A172 (cell line): ENCODE measurements around the genes SDK2, RPL38, DNAI2 and KIF19.

DNA sequence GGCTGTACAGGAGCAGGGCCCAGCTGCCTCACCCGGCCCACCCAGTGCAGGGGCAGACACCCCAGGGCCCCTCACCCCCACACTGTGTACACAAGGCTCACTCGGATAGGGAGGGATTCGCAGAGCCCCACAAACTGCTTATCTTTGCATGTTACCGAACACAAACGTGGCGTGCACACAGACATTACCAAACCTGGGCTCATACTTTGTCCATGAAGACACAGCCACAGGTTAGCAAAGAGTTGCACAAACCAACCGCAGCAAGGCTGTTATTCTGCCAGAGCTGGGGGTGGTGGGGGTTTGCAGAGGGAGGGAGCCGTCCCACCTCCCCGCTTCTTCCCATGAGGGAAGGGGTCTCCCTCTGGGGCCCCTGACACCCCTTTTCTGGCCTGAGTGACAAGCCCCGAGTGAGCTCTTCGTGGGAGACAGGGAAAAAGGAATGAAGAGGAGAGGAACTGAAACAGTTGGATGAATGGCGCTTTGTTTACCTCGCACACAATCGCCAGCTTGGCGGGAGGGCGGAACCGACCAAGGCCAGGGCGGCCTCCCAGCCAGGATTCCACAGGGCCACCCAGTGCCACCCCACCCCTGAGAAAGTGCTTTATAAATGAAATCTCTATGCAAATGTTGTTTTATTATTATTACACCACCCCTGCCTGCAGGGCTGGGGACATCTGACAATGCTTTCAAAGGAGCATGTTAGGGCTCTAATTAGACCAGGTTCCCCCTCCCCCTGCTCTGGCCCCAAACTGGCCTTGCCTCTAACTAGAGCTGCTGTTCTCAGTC is 487 bp upstream of the CPSF4L start:
- RAMPAGE, long total RNA, result no peak

- RAMPAGE, long total RNA, result no peak
Measured at GRCh38 chr17:73340082-73340733, 28.4 kb upstream of the CDC42EP4 start.

DNA sequence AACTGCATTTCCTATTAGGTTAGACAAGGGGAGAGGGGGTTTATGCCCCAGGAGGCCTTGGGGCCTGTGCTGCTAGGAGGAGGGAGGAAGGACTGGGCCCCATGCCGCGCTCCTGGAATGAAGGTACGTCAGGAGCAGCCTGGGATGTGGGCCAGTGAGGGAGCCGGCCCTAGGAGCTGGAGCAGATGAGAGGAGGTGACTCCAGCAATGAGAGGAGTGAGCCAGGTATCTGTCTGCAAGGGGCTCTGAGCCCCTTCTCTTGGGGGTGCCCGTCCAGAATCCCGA is 46.9 kb upstream of the CDC42EP4 start:
- RAMPAGE, long total RNA, result no peak

- RAMPAGE, long total RNA, result no peak
Measured at GRCh38 chr17:73566608-73567926, 77.2 kb downstream of the SDK2 start.

DNA sequence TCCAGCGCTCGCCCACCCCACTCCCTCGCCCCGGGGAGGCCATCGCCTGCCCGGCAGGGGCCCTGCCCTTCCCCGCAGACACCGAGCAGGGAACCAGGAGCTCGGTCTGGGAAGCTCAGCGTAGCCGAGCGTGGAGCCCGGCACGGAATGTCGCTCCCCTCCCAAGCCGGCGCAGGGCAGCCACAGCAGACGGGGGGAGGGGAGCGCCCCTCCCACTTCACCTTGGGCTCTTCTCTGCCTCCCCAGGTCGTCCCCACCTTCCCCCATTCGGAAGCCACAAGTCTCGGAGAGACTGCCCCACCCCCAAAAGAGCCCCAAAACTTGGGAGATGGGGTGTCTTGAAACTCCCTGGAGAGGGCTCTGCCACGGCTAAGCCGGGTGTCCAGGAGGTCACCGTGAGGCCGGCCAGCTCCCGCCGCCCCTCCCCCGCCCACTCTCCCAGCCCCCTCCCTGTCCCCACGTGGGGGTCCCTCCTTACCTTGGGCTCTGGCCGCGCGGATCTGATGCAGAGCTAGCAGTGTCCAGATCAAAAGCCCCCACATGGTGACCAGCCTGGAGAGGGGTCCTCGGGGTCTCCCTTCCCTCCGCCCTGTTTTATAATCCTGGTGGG is 593 bp downstream of the SDK2 start:
- RAMPAGE, long total RNA, result no peak

GRCh38 chr17:73644157-73645097 is at the start of gene SDK2:
TSS of gene SDK2 (minus strand) at chr17:73644445.
- RAMPAGE, long total RNA, result no peak

DNA sequence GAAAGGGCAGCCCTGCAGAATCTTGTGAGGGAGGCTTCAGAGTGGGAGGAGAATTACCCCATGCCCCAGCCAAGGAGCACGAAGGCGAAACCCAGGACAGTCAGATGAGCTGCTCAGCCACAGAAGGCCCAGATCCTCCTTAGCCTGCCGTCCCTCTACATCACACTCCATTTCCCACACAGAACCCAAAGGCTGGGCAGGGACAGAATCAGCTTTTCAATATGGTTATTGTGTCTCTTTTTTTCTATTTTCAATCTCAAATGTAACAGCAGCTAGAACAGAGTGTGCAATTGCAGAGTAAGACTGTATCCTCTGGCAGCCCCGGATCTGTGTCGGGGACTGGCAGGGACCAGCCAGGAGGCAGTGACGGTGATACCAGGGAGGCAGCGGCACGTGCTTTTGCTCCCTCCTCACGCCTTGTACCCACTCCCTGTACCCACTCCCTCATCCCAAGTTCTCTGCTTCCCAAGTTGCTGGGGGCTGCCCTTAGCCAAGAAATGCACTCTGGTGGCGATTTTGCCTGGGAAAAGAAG is 3.8 kb upstream of the SDK2 start:
- RAMPAGE, long total RNA, result no peak

- RAMPAGE, long total RNA, result no peak
Measured at GRCh38 chr17:73719518-73720635, 75.6 kb upstream of the SDK2 start.

- RAMPAGE, long total RNA, result no peak
Measured at GRCh38 chr17:73991142-73991539, 212.3 kb upstream of the RPL38 start.

GRCh38 chr17:74203148-74203829 is at the start of gene RPL38:
TSS of gene RPL38 (plus strand) at chr17:74203678.
- RAMPAGE, long total RNA, result start-site peak on the plus strand at chr17:74203659-74203723, 2,742 and 6,509 reads in 2 replicates

- RAMPAGE, long total RNA, result no peak
Measured at GRCh38 chr17:74212432-74212887, 911 bp upstream of the TTYH2 start.

GRCh38 chr17:74273960-74274557 is at the start of gene DNAI2:
TSS of gene DNAI2 (plus strand) at chr17:74274234.
- RAMPAGE, long total RNA, result no peak

- RAMPAGE, long total RNA, result no peak
Measured at GRCh38 chr17:74290177-74290715, 16.2 kb downstream of the DNAI2 start.

GRCh38 chr17:74324917-74325567 is 984 bp upstream of the KIF19 start:
- RAMPAGE, long total RNA, result no peak

DNA sequence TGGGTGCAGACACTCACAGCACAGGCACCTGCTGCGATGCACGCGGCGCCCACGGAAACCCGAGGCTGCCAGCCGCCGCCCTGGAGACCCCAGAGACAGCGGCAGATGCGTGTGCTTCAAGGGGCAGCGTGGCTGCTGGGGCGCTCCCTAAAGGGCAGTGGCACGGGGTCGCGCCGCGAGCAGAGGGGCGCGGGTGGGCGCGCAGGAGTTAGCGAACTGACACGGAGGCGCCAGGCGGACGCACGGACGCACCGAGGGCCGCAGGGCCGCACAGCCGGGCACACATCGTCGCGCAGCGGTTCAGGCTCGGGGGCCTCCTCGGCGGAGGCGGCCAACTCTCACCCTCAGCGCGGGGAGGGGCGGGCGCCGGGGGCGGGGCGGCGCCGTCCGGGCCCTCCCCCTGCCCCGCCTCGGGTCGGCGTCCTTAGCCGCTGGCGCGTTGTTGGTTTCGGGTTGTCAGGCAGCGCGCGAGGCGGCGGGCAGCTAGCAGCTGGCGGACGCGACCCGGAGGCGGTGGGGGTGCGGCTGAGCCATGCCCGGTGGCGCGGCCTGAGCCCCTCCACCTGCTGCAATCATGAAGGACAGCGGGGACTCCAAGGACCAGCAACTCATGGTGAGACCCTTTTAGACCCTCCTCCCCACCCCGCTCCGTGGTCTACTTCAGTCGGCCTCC is at the start of gene KIF19:
Gene KIF19 (plus strand): TSS at position 451 of the 673 bp plus-strand sequence.
- RAMPAGE, long total RNA, result no peak

GRCh38 chr17:74415909-74416375 is 15.9 kb upstream of the GPRC5C start:
- RAMPAGE, long total RNA, result no peak

DNA sequence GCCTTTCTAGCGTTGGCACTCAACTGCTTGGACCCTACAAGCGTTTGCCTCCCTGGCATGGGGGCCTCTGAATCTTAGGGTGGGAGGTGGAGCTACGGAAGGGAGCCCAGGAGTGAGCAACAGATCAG is 1.6 kb upstream of the GPRC5C start:
- RAMPAGE, long total RNA, result no peak

- RAMPAGE, long total RNA, result no peak
Measured at GRCh38 chr17:74449559-74450182, 16.8 kb upstream of the CD300A start.

GRCh38 chr17:74452948-74453598 is 13.4 kb upstream of the CD300A start:
- RAMPAGE, long total RNA, result no peak

DNA sequence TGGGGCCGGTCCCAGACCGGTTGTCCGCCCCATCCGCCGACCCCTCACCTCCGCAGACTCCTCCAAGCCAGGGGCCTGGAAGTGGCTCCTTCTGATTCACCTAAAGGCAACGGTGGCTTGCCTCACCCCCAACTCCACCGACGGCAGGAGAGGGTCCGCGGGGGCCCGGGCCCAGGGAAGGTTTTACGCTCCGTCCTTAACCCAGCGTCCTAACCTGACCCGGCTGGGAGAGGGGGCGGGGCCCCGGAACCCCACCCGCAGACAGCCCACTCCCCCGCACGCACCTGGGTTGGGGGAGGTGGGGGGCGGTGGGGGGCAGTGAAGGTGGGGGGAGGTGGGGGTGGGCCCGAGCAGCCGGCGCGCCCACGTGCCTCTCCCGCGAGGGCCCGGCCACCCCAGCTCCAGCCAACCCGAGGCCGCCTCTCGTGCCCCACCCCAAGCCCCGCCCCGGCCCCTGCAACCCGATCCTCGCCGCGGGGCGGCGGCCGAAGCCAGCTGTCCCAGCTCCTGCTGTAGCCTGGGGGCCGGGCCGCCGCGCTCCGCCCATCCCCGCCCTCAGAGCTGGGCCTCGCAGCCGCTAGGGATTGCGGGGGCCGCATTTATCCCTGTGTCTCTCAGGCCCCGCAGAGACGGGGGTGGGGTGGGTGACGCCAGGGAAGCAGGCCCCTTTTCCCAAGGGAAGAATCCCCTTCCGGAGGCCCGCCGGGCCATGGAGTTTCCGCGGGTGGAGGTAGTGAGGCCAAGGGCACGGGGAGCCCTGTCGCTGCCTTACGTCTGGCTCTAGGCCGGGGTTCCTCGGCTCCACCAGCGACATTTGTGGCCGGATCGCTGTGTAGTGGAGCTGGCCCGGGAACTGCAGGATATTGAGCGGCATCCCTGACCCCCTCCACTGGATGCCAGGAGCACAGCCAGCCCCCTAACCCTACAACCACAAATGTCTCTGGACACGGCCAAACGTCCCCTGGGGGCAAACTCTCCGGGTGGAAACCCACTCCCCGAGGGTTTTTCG is 12.4 kb upstream of the CD300A start:
- RAMPAGE, long total RNA, result no peak